H1 (cell line): Measurements from ENCODE around the genes CCDC71, IHO1 and USP4.

DNA sequence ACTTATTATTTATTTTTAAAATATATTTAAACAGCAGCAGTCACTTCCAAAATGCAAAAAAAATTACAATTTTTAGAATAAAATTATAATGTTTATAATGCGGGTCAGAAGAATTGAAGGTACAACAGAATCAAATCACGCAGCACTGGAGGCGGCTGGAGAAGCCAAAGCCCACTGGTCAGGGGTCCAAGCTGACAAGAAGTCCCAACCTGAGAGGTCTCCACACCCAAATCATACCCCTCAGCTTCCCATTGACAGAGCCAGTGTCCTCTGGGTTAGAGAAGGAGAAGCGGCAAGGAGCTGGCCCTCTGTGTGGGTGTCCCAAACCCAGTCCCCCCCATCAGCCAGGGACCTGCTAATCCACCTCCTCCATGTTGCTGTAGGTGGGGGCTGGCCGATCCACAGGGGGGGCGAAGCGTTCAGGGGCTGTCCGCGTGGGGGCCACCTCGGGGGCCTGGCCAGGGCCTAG, 3.5 kb upstream of the QARS1 start:
- RRBS = no CpG with 5 or more reads among the region's 10 CpGs
CAGE:
- cytosol, long polyA plus RNA = no peak
- long polyA plus RNA = no peak
- nucleus, long polyA plus RNA = no peak

GRCh38 chr3:49166159-49166725, at the start of gene CCDC71:
CCDC71 (minus strand) TSS chr3:49166331.
- RRBS = under 1% methylated on average over 26 of the region's 46 CpGs
CAGE:
- cytosol, long polyA plus RNA = start-site peak on the minus strand at chr3:49166298-49166338, 268 reads
- long polyA plus RNA = start-site peak on the minus strand at chr3:49166293-49166321, 74 and 97 reads in 2 replicates
- nucleus, long polyA plus RNA = start-site peak on the minus strand at chr3:49166314-49166327, 64 reads; start-site peak on the plus strand at chr3:49166432-49166450, 73 reads

GRCh38 chr3:49175949-49176417, 4.6 kb downstream of the KLHDC8B start:
- RRBS = no CpG with 5 or more reads among the region's 3 CpGs
CAGE:
- cytosol, long polyA plus RNA = no peak
- long polyA plus RNA = no peak
- nucleus, long polyA plus RNA = no peak

DNA sequence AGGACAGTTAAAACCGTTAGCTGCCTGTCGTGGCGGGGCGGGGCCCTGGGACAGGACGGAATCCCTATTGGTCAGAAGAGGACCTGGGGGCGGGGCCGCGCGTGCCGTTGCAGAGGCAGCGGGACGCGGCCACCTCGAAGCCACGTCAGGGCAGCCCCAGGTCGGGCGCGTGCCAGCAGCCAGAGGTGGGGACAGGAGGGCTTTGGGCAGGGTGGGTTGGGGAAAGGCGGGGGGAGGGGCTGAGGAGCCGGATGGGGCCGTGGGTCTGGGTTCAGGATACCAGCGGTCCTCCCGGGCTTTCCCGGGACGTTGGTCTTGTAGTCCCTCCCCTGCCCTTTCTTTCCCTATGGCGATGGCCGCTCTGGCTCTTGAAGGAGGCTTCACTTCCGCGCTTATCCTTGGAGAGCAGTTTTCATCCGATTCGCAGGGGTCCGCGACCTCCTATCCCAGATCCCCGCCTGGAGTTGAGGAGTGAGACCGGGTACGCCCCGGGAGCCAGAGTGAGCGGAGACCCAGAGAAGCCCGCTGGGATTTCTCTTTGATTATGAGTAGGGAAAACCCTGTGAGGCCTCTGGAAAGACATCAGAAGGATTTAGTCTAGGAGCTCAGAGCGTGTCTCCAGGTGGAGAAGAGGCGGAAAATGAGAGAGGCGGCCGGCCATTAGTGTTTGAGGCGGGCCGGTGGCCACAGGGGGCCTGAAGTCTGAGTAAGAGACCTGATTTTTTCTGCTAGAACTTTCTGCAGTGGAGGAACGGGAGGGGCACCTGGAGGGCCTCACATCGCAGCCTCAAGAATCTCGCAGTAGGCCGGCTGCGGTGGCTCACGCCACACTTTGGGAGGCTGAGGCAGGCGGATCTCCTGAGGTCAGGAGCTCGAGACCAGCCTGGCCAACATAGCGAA, at the start of gene IHO1:
Gene IHO1, plus strand, starts transcription at position 110 of the 900 bp plus-strand sequence.
- RRBS = over 99% methylated on average over 7 of the region's 54 CpGs
CAGE:
- cytosol, long polyA plus RNA = no peak
- long polyA plus RNA = no peak
- nucleus, long polyA plus RNA = no peak

GRCh38 chr3:49339840-49340581, at the start of gene USP4:
USP4 (minus strand) TSS chr3:49340053.
- RRBS = 2% methylated on average over 13 of the region's 69 CpGs
CAGE:
- cytosol, long polyA plus RNA = start-site peak on the minus strand at chr3:49340028-49340033, 51 reads; start-site peak on the minus strand at chr3:49340161-49340197, 68 reads
- long polyA plus RNA = start-site peak on the minus strand at chr3:49340022-49340061, 164 and 186 reads in 2 replicates; start-site peak on the minus strand at chr3:49340168-49340203, 81 and 25 reads in 2 replicates
- nucleus, long polyA plus RNA = start-site peak on the minus strand at chr3:49340028-49340033, 52 reads; start-site peak on the minus strand at chr3:49340192-49340231, 45 reads

GRCh38 chr3:49358385-49358583, 131 bp upstream of the GPX1 start:
- RRBS = 1% methylated on average over 8 of the region's 14 CpGs
CAGE:
- cytosol, long polyA plus RNA = no peak
- long polyA plus RNA = no peak
- nucleus, long polyA plus RNA = no peak

- RRBS = no CpG with 5 or more reads among the region's 8 CpGs
CAGE:
- cytosol, long polyA plus RNA = no peak
- long polyA plus RNA = no peak
- nucleus, long polyA plus RNA = no peak
Observed at GRCh38 chr3:49368186-49368696, 10.1 kb upstream of the GPX1 start.

DNA sequence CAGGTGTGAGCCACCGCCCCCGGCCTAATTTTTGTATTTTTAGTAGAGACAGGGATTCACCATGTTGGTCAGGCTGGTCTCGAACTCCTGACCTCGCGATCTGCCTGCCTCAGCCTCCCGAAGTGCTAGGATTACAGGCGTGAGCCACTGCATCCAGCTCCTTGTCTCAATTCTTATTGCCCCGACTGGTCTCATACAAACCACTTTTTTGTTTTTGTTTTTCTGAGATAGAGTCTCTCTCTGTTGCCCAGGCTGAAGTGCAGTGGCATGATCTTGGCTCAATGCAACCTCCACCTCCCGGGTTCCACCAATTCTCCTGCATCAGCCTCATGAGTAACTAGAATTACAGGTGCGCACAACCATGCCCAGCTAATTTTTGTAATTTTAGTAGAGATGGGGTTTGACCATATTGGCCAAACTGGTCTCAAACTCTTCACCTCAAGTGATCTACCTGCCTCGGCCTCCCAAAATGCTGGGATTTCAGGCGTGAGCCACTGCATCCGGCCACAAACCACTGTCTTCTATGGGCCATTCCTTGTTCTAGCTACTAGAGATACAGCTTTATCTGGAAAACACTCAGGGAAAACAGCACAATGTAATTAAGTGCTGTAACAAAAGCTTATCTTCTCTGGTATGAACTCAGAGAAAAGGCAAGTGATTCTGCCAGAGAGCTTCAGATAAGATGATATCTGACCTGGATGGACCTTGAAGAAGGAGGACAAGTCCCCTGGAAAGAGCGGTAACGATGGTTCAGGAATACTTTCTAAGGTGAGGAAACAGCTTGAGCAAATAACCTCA, 17.4 kb downstream of the RHOA start:
- RRBS = no CpG with 5 or more reads among the region's 15 CpGs
CAGE:
- cytosol, long polyA plus RNA = no peak
- long polyA plus RNA = no peak
- nucleus, long polyA plus RNA = no peak

GRCh38 chr3:49552927-49553757, 1.1 kb upstream of the BSN start:
- RRBS = no CpG with 5 or more reads among the region's 16 CpGs
CAGE:
- cytosol, long polyA plus RNA = no peak
- long polyA plus RNA = no peak
- nucleus, long polyA plus RNA = no peak

DNA sequence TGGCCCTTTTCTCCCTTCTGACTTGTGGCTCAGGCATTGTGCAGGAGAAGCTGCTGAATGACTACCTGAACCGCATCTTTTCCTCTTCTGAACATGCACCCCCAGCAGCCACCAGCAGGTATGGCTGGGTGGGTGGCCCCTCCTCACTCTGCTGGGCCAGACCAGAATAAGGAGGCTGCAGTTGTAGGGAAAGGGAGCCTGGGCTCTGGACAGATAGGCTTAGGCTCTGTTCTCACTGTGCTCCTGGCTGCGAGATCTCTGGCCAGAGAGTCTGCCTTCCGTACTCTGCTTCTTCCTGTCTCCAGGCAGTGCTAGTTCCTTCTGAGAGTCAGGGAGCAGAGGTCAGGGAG, 2.0 kb downstream of the RNF123 start:
- RRBS = no CpG with 5 or more reads among the region's 3 CpGs
CAGE:
- cytosol, long polyA plus RNA = no peak
- long polyA plus RNA = no peak
- nucleus, long polyA plus RNA = no peak

GRCh38 chr3:49720149-49720869, 825 bp upstream of the AMIGO3 start:
- RRBS = no CpG with 5 or more reads among the region's 19 CpGs
CAGE:
- cytosol, long polyA plus RNA = no peak
- long polyA plus RNA = no peak
- nucleus, long polyA plus RNA = no peak

DNA sequence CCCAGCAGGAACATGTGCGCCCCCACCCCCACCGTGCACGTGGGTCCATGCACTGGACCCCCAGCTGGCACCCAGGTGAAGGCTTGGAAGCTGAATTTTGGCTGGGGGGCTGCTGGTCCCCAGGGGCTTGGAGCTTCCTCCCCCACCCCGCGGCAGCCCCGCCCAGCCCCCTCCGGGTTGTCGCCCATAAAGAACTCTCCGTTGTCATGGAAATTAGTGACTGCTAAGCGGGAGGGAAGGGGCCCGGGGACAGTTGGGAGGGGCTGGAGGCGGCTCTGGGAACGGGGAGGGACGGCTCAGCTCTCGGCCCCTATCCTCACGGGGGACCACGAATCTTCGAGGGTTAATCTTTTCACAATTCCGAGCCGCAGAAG, 562 bp downstream of the CAMKV start:
- RRBS = 3% methylated on average over 5 of the region's 20 CpGs
CAGE:
- cytosol, long polyA plus RNA = no peak
- long polyA plus RNA = no peak
- nucleus, long polyA plus RNA = no peak

- RRBS = no CpG with 5 or more reads among the region's 7 CpGs
CAGE:
- cytosol, long polyA plus RNA = no peak
- long polyA plus RNA = no peak
- nucleus, long polyA plus RNA = no peak
Observed at GRCh38 chr3:50029777-50030245, 58.9 kb upstream of the RBM5 start.

- RRBS = no CpG with 5 or more reads among the region's 9 CpGs
CAGE:
- cytosol, long polyA plus RNA = no peak
- long polyA plus RNA = no peak
- nucleus, long polyA plus RNA = no peak
Observed at GRCh38 chr3:50195318-50196257, 4.2 kb downstream of the GNAT1 start.

GRCh38 chr3:50245265-50245782, 9.3 kb downstream of the GNAI2 start:
- RRBS = no CpG with 5 or more reads among the region's 16 CpGs
CAGE:
- cytosol, long polyA plus RNA = no peak
- long polyA plus RNA = no peak
- nucleus, long polyA plus RNA = no peak

DNA sequence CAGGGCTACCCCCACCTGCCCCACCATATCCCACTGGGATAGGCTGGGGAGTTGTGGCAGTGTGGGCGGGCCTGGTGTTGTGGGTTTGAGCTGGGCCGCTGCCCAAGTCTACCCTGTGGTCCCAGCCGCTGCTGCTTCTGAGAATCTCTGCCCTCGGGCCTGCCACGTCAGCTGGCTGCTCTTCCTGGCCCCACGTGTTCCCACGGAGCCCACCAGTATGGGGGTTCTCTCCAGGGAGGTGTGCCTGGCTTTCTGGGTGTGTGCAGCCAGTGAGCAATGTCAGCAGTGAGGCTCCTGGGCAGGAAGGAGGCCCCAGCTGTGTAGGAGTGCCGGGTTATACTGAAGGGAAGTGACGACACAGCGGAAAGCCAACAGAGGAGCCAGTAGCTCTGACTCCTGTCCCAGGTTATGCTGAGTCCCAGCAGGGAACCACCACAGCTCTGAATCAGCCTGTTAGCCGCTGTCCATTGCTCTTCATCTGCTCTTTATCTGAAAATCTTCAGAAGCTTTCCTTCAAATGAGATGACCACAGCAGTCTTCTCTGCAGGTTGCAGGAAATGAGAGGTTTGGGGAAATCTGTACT, 10.6 kb downstream of the GNAI2 start:
- RRBS = no CpG with 5 or more reads among the region's 11 CpGs
CAGE:
- cytosol, long polyA plus RNA = no peak
- long polyA plus RNA = no peak
- nucleus, long polyA plus RNA = no peak

GRCh38 chr3:50252814-50253435, 16.0 kb upstream of the SEMA3B start:
- RRBS = no CpG with 5 or more reads among the region's 16 CpGs
CAGE:
- cytosol, long polyA plus RNA = no peak
- long polyA plus RNA = no peak
- nucleus, long polyA plus RNA = no peak

DNA sequence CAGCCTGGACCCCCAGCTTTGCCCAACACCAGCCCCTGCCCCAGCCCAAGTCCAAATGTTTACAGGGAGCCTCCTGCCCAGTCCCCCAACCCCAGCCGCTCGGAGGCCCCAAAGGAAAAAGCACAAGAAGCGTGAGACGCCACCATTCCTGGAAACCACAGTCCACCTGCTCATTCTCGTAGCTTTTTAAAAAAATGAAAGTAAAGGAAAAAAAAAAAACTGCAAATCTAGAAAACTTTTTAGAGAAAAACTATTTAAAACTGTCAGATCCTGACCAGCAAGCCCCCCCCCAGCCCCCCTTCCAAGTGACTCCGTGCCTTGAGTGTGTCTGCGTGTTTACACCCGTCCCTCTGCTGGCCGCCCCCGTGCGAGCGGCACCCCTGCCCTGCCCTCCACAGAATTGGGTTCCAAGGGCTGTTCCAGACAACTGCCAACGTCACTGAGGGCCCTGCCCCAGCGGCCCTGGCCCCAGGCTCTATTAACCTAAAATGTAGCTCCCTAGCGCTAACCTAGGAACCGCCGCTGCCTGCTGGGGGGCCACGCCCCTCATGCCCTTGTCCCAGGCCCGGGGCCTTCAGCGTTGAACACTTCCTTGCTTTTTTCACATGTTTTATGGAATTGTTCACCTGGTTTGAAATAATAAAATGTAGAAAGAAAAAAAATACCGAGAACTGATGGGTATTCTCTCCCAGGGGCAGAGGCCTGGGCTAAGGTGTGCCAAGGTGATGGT, 10.1 kb upstream of the SEMA3B start:
- RRBS = no CpG with 5 or more reads among the region's 21 CpGs
CAGE:
- cytosol, long polyA plus RNA = start-site peak on the minus strand centred at position 164 of the sequence, 30 bp wide, 10 reads
- long polyA plus RNA = no peak
- nucleus, long polyA plus RNA = no peak

- RRBS = no CpG with 5 or more reads among the region's 15 CpGs
CAGE:
- cytosol, long polyA plus RNA = no peak
- long polyA plus RNA = no peak
- nucleus, long polyA plus RNA = no peak
Observed at GRCh38 chr3:50264248-50265456, 4.3 kb upstream of the SEMA3B start.

DNA sequence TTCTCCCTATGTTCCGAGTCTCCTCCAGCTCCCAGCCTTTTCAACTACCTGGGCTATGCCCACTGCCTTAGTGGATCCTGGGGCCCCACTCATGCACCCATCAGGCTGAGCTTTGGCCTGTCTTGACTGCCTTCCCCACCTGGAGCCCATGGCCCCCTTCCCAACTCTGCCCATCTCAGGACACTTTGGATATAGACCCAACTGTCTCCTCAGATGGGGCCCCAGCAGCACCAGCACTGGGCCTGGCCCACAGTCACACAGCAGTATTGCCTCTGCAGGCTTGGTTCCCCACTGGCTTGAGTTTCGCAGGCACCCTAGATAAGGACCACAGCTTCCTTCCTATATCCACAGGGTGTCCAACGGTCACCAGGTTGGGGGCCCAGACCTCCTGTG, 1.0 kb downstream of the HYAL3 start:
- RRBS = no CpG with 5 or more reads among the region's 3 CpGs
CAGE:
- cytosol, long polyA plus RNA = no peak
- long polyA plus RNA = no peak
- nucleus, long polyA plus RNA = no peak